ENCODE results near the gene RAB20.

GRCh38 chr13:110246365-110247046 is 60.5 kb downstream of the COL4A1 start:
- PRO-cap, result bidirectional peak, plus-strand start at chr13:110246622, minus-strand start at chr13:110246324

- PRO-cap, result bidirectional peak, plus-strand start at chr13:110306730, minus-strand start at chr13:110306694
These were observed 456 bp downstream of the COL4A1 start for GRCh38 chr13:110306572-110306830.

DNA sequence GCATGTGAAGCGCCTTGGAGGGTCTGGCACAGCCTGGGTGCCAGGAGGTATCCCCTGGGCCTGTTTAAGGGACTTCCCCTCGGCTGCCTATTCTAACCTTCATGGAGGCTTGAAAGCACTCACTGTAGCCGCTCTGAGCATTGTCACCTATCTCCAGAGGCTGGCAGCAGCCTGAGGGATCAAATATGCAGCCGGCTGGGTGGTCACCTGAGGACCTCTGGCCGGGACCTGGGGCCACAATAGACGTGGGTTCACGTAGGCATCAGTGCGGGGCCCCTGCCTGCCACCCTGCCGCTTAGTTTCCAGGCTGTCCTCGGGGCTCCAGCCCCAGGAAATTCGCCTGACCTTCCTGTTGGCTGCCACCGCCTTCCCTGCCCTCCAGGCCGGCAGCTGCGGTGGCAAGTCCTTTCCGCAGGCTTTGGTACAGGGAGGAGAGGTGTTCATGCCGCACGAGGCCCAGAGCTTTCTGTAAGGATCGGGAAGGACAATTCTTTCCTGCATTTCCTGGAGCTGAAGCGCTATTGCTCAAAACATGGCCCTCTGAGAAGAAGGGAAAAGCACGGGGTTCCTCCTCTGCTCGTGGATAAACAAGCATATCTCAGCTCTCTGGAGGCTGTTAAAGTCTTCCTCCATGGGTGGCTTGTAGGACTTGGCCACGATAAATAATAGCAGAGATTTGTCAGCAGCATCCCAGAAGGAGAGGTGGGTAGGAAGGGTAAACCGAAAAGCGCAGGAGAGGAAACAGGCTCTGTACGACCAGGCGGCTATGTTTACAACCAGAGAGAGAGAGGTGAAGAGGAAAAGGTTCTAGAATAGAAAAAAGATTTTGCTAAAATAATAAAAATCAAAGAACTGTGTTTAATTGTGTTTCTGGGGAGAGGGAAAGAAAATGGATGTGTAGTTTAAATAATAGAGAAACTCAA is 4.8 kb downstream of the COL4A2 start:
- PRO-cap, result bidirectional peak, plus-strand start at position 521 of the sequence, minus-strand start at position 398 of the sequence

DNA sequence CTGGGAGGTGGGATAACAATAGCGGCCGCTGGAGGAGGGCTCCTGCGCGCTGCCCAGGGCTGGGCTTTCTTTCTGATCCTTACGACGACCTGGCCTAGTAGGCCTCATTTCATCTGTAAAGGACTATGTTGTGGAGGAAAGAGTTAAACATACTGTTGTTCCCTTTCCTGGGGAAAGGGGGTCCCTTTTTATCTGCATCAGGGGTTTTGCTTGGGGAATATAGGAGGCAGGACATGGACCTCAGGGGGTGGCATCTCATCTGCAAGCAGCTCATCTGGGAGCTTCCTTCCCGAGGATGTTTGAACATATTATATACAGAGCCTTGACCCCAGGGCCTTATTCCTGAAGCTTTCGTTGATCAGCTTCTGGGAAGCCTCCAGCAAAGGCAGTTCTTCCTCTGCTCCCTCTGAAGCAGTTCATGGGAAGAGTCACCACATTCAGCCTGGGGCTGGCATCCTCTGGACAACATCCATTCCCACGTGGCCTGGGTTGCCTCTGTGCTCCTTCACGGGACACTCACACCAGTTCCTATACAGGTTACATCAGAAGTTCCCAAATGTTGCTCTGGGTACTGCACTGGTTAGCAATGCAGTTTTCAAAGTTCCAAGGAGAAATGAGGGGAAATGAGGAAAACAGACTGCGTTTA is 29.5 kb downstream of the COL4A2 start:
- PRO-cap, result no peak

GRCh38 chr13:110417304-110417934 is 110.3 kb downstream of the COL4A2 start:
- PRO-cap, result no peak

GRCh38 chr13:110430192-110430851 is 123.2 kb downstream of the COL4A2 start:
- PRO-cap, result no peak

DNA sequence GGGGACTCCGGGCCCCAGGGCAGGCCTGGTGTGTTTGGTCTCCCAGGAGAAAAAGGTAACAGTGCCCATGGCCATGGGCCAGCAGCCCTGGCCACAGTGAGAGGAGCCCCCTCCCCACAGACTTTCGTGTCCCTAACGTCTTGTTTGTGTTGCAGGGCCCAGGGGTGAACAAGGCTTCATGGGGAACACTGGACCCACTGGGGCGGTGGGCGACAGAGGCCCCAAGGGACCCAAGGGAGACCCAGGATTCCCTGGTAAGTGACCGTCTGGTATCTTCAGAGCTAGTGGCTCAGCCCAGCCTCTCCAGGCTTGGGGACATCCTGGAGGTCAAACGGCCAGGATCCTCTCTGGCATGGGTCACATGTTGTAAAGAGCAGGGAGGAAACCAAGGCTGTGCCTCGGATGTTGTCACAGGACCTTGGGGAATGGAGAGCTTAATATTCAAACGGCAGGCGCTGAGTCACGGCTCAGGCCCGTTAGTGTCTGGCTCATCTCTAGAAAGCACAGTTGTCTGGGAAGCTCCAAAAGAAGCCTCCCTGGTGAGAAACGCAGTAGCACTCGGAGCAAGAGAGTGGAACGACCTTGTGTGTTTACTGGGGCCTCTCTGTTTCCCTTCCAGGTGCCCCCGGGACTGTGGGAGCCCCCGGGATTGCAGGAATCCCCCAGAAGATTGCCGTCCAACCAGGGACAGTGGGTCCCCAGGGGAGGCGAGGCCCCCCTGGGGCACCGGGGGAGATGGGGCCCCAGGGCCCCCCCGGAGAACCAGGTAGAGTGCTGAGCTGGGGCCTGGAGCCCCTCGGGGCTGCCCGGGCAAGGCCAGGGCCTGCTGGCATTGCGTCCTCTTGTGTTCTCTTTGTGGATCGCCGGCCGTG is 58.1 kb downstream of the RAB20 start:
- PRO-cap, result no peak

GRCh38 chr13:110544611-110545271 is 16.8 kb downstream of the RAB20 start:
- PRO-cap, result no peak

DNA sequence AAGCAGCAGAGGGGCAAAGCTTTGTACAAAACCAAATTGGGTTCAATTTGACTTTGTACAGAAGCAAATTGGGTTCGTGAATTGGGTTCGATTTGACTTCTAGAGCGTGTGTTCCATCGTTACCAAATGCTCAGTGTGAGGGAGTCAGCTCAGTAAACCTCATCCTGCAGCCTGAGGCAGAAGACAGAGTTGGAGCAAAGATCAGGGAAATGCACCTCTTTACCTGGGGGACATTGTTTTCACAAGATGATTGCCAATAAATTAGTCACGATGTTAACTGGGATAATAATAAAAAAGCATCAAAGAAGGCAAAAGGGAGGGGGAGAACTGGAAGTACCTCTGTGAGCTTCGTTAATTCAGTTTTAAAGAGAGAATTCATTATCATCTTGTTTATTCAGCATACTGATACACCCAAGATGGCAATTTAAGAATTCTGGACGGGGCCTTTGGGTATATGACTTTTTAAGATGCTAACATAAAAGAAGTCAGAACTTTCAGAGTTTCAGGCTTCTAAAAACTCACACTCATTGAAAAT is 1.4 kb downstream of the RAB20 start:
- PRO-cap, result no peak

- PRO-cap, result unidirectional peak, plus-strand start at chr13:110561234; bidirectional peak, plus-strand start at chr13:110561889, minus-strand start at chr13:110561694
These were observed at the start of gene RAB20 for GRCh38 chr13:110560961-110561994. RAB20 (minus strand) TSS chr13:110561722.

DNA sequence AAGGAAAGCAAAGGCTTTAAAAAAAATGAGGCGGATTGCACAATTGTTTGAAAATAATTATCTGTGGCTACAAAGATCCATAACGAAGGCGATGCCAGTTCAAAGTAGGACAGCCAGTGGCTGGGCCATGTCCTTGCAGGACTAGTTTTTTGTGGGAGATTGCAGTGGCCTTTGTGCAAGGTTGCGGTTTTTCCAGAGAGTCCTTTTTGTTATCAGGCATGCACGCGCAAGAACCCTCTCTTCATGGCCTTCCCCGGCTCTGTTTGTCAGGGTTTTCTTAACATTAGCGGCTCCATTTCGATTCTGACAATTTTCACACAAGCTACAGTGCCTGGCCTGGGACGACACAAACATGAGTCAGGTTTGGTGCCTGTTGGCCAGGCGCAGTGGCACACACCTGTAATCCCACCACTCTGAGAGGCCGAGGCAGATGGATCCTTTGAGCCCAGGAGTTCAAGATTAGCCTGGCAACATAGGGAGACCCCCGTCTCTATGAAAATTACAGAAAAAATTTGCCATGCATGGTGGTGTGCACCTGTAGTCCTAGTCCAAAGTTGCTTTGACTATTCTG is 1.8 kb upstream of the RAB20 start:
- PRO-cap, result no peak

DNA sequence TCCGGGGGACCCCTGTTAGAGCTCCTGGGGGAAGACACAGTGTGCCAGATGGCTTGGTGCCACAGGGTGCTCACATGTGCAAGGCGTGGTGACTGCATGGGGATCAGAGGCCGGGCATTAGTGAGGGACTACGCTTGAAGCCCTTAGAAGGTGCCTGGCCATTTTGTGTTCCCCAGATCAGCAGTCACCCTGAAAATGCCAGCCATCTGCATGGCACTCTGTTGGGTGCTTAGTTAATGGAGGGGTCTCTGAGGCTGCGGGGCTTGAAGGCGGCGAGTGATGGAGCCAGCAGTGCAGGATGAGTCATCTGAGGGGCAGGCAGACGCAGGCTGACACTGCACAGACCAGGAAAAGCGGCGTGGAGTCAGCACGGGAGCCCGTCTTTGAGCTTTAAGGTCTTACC is 12.9 kb downstream of the NAXD start:
- PRO-cap, result no peak

- PRO-cap, result no peak
These were observed 17.0 kb downstream of the NAXD start for GRCh38 chr13:110632205-110632912.

GRCh38 chr13:110707480-110707731 is 1.5 kb upstream of the CARS2 start:
- PRO-cap, result unidirectional peak, minus-strand start at chr13:110707660

GRCh38 chr13:110799280-110800337 is 86.1 kb downstream of the ING1 start:
- PRO-cap, result no peak

DNA sequence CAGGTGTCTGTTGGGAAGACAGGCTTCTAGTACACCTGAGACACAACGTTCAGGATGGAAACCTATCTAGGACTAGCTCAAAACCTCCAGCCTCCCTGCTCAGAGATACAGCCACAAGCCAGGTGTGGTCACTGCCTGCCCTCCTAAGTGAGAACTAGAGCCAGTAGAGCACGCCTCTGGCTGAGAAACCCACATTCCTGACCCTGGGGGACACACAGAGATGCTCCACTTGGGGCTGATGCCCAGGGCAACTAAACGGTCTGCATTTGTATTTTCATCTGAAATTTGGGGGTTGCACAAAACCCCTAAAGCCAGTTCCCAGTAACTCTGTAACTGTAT is 28.0 kb downstream of the ANKRD10 start:
- PRO-cap, result no peak

GRCh38 chr13:110903765-110904527 is 10.9 kb downstream of the ANKRD10 start:
- PRO-cap, result no peak

- PRO-cap, result no peak
These were observed 48.7 kb upstream of the ARHGEF7 start for GRCh38 chr13:111066252-111066921.

GRCh38 chr13:111116162-111116643 is 1.1 kb downstream of the ARHGEF7 start:
- PRO-cap, result unidirectional peak, minus-strand start at chr13:111116435

- PRO-cap, result no peak
These were observed 74.1 kb downstream of the ARHGEF7 start for GRCh38 chr13:111189093-111189687.

Measured in endothelial cell (in vitro differentiated cells).